Left cardiac atrium (tissue), 1 donor: Measurements from ENCODE around the genes PLPP2, FGF22 and RNF126.

DNA sequence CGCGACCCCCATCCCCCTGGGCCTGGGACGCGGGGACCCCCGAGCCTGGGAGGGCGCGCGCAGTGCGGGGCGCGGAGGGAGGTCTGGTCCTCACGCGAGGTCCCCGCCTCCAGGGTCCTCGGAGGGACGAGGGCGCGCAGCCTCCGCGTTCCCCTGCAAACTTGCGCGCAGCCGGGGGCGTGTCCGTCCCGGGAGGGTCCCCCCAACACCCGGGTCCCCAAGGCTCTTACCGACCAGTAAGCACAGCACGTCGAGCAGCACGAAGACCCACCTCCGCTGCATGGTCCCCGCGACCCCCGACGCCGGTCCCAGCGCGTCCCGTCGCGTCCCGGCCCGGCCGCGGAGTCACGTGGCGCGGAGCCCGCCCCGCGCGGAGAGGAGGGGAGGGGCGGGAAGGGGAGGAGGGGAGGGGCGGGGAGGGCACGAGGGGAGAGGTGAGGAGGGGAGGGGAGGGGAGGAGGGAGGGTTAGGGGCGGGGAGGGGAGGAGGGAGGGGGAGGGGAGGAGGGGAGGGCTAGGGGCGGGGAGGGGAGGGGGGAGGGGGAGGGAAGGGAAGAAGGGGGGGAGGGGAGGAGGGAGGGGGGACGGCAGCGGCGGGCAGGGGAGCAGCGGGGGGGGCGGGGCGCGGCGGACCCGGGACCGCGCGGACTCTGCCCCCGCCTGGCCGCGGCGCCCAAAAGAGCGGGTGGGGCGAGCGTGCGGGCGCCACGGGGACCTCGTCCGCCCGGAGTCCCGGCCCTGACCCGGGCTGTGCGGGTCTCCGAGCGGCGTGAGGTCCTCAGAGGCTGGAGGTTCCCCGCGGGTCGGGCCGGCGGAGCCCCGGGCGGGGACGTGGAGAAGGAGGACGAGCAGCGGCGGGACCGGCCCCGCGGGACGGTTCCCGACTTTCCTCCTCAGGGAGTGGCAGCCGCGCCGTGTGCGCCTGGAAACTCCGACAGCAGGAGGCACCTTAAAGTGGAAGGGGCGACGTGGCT lies at the start of gene PLPP2:
TSS of gene PLPP2 (minus strand) at position 349 of the 973 bp plus-strand sequence.
- PRO-cap, result unidirectional peak, minus-strand start at position 346 of the sequence

DNA sequence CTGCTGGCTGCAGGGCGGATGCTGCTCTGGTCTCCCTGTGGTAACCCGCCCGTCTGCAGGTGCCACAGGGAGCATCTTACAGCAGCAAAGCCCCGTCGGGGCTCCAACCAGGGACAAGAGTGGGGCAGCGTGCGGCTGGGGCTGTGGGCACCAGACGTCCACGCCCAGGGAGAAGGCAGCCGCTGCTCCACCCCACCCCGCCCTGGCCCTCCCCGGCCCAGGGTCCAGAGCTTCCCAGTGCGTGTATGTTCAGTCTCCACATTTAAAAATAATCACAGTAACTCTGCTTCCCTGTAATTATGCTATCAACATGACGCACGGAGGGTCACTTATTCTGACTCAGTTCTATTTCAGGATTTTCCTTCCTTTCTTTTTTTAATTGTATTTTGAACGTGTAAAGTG lies 16.4 kb upstream of the C2CD4C start:
- PRO-cap, result no peak

- PRO-cap, result no peak
These were observed 1.7 kb downstream of the MADCAM1 start for GRCh38 chr19:497832-498502.

- PRO-cap, result no peak
These were observed 825 bp downstream of the TPGS1 start for GRCh38 chr19:508078-508565.

GRCh38 chr19:530621-531647 lies 626 bp upstream of the CDC34 start:
- PRO-cap, result bidirectional peak, plus-strand start at chr19:531133, minus-strand start at chr19:531061; bidirectional peak, plus-strand start at chr19:531760, minus-strand start at chr19:531581

GRCh38 chr19:617052-617410 lies 16.3 kb downstream of the POLRMT start:
- PRO-cap, result no peak

DNA sequence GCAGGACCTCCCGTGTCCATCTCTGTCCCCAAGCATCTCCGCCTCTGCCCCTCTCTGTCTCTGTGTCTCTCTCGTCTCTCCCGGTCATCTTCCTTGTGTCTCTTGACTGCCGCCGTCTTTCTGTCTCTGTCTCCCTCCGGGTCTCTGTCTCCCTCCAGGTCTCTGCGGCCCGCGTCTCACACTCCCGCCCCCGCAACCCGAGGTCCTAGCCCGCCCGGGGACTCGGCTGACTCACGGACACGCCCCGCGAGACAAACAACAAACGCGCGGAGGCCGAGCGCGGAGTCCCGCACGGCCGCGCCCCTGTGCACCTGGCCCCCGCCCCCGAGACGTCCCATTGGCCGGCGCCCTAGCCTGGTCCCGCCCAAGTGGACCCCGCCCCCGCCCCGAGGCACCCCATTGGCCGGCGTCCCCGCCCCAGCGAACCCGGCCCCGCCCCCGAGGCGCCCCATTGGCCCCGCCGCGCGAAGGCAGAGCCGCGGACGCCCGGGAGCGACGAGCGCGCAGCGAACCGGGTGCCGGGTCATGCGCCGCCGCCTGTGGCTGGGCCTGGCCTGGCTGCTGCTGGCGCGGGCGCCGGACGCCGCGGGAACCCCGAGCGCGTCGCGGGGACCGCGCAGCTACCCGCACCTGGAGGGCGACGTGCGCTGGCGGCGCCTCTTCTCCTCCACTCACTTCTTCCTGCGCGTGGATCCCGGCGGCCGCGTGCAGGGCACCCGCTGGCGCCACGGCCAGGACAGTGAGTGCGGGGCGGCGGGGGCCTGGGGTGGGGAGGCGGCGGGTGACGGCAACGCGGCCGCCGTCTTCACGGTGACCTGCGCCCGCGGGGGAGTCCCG lies at the start of gene FGF22:
TSS of gene FGF22 (plus strand) at position 479 of the 837 bp plus-strand sequence.
- PRO-cap, result no peak

DNA sequence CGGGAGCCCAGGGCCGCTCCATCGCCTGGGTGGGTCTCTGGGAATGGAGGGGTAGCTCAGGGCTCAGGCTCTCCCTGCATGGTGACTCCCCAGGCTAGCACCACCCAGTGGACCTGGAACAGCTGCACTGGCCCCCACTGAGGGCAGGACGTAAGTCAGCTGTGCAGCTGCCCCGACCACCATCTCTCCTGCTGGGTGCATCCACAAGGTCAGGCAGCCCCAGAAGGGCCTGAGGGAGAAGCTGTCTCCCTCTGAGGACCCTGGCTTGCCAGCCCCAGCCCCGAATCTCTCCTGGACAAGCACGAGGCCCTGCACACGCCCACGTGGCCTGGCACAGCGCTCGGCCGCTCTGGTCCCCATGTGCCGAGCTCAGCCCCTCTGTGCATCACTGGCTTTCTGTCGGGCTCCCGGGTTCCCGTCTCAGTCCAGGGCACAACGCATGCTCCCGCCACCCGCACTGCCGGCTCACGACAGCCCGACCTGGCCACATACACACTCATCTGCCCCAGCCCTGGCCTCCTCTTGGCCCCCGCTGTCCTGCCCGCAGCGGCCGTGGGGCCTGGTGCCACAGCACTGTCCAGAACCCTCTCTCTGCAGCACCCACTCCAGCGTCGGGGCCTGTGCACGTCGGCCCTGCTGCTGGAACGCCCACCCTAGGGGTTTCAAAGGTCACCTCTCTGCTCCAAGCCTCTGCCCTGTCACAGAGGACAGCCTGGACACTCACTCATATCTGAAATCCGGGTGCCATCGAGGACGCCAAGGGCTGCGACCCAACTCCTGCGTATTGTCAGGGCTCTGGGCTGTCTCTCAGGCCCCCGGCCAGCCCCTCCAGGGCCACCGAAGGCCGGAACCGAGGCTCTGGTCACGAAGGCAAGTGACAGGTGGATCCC lies 5.8 kb downstream of the RNF126 start:
- PRO-cap, result no peak

DNA sequence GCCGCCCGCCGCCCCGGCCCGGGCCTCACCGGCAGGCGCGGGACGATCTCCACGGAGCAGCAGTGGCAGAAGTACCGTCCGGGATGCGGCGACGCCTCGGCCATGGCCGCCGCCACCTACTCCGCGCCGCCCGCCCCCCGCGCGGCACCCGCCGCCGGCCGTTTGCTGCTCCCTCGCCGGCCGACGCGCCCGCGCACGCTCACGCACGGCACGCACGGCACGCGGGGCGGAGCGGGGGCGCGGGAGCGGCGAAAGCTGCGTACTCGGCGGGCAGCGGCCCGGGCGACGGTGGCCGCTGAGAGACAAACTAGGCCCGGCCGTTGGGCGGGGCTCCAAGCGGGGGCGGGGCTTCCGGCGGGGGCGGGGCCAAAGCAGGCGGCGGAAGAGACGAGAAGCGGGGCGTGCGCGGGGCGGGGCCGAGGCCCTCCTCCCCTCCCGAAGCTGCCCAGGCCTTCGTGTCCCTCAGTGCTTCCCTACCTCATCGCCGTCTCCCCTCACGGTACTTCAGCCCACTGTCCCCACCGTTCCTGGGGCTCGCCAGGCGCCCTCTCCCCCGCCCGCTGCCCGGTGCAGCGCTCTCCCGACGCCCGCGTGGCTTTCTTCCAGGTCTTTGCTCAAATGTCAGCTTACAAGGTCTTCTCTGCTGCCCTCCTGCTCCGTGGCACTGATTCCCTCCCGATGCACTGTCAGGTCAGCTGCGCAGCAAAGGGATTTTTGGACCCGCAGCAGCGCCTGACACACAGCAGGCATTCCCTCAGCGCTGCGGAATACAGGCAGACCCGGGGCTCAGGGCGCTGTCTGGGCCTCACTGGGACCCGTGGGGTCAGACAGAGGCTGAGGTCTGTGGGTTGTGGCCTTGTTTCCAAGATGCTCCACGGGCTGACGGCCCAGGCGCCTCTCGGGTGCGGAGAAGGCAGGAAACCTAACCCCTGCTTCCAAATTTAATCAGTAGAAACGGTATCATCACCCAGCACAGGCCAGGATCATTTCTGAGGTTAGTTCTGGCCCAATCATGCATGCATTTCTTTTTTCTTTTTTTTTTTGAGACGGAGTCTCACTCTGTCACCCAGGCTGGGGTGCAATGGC lies at the start of gene RNF126:
TSS of gene RNF126 (minus strand) at position 197 of the 1,086 bp plus-strand sequence.
- PRO-cap, result bidirectional peak, plus-strand start at position 469 of the sequence, minus-strand start at position 164 of the sequence

- PRO-cap, result no peak
These were observed 20.7 kb upstream of the MISP start for GRCh38 chr19:730257-730633.

DNA sequence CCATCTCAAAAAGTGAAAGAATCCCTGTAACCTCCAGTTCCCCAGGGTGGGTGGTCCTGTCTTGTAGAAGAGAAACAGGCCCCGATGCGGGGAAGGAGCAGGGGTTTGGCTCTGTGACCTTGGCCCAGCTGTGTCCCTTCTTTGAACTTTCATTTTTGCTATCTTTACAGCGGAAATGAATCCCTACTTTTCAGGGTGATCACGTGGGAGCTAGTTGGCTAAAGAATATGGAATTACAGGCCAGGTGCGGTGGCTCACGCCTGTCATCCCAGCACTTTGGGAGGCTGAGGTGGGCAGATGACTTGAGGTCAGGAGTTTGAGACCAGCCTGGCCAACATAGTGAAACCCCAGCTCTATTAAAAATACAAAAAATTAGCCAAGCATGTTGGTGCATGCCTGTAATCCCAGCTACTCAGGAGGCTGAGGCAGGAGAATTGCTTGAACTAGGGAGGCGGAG lies 5.7 kb upstream of the MISP start:
- PRO-cap, result no peak

GRCh38 chr19:791012-791535 lies 6.2 kb upstream of the PTBP1 start:
- PRO-cap, result no peak

DNA sequence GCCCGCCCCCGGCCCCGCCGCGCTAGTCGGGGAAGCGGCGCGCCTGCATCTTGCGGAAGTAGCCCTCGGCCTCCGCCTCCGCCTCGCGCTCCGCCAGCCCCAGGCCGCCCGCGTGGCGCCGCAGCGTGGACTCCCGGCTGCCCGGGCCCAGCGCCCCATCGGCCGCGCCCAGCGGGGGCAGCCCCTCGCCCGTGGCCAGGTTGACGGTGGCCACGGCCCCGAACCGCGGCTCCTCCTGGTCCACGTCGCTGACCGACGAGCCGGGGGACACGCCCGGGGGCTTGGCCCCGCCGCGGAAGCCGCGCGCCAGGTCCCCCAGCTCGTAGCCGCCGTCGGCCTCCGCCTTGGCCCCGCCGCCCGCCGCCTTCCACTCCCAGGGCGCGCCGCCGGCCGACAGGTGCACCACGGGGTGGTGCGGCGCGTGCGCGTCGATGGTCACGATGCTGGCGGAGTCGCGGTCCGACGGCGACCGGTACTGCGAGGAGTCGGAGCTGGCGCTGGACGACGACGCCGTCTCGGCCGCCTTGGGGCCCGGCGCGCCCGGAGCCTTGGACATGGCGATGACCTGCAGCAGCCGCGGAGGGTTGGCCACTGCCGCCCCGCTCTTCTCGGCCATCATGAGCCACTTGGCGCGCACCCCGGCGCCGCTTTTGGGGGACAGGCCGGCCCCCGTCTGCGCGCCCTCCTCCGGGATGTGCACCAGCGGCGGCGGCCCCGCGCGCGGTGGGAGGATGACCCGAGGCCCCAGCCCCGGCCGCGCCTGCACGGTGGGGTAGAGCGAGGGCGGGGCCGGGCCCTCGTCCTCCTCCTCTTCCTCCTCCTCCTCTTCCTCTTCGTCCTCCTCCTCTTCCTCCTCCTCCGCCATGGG lies 9.0 kb downstream of the PLPPR3 start:
- PRO-cap, result no peak

GRCh38 chr19:855421-855804 lies 3.3 kb downstream of the ELANE start:
- PRO-cap, result no peak

GRCh38 chr19:861417-862118 lies 2.1 kb downstream of the CFD start:
- PRO-cap, result no peak

DNA sequence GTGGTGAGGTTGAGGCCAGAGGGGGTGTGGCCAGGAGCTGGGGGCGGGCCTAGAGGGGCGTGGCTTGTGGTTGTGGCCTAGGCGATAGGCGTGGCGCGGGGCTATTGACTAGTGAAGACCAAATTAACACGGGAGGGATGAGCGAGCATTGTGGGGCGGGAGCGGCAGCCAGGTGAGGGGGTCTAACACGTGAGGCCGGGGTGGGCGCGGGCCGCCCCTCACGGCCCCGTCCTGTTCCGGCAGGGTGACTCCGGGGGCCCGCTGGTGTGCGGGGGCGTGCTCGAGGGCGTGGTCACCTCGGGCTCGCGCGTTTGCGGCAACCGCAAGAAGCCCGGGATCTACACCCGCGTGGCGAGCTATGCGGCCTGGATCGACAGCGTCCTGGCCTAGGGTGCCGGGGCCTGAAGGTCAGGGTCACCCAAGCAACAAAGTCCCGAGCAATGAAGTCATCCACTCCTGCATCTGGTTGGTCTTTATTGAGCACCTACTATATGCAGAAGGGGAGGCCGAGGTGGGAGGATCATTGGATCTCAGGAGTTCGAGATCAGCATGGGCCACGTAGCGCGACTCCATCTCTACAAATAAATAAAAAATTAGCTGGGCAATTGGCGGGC lies 3.5 kb downstream of the CFD start:
- PRO-cap, result no peak

DNA sequence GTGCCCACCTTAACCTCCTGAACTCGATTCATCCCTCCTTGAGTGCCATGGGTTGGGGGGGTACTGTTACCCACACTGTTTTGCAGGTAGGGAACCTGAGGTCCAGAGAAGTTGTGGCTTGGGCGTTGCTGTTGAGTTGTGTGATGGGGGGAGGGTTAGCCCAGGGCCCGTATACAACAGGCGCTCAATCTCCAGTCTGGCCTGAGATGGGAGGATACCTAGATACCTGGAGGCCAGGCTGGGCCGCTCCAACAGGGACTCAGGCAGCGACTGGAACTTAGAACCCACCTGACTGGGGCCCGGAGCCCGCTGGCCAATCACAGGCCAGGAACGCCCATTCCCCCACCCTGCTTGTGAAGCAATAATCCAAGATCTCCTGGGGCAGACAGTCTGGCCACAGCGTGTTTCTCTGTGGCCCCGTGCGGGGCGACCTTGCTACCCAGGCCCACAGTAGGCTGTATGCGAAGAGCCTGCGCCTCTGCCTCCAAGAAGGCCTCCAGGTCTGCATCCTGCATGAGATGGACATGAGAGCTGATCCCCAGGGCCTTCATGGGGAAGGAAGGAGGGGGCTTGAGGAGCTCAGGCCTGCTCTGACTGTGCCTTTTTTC lies 2.9 kb downstream of the ARID3A start:
- PRO-cap, result no peak

- PRO-cap, result no peak
These were observed 7.4 kb downstream of the ARID3A start for GRCh38 chr19:933243-933703.

GRCh38 chr19:940122-940507 lies 14.3 kb downstream of the ARID3A start:
- PRO-cap, result no peak

GRCh38 chr19:953064-954177 lies 27.6 kb downstream of the ARID3A start:
- PRO-cap, result no peak